ENCODE measurements around the genes ARG1, VNN1 and EYA4.

GRCh38 chr6:130882320-130882863 is 55.2 kb downstream of the SMLR1 start:
- PRO-cap = no peak
CAGE:
- cytosol, long polyA plus RNA = no peak
- long polyA plus RNA = no peak
- nucleus, long polyA plus RNA = no peak

DNA sequence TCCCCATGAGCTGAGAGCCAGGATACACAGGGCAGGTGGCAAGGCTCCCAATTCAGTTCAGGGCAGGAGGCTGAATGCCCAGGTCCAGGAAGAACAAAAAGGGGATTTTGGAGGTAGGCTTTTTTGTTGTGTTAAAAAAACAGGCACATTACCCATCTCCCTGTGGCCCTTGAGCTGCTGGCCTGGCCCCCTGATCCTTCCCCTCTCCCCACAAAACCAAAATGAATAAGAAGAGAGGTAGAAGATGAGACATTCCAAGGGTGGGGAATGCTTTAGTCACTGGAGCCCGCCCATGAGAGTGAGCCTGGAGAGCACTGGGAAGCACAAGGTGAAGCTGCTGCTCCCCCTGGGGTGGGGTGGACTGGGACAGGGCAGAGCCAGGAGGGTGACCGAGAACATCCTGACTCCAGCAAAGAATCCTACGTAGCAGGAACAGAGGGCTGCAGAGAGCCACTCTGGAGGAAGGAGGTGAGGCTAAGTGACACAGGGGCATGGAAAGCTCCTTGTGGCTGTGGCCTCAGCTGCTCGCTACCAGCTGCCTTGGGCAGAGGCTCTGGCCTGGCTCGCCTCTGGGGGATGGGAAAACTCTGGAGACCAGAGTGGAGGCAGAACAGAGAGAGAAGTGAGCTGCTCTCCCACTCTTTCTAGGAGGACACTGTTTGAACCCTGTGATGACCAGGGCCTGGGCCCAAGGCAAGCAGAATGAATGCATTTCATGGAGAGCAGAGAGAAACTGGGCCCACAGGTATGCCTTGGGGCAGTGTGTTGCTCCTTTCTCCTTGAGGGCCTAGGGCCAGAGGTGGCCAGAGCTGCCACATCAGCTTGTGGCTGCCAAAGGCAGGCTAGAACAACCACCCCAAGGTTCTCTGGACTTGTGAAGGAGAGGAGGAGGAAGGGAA is 48.3 kb downstream of the AKAP7 start:
- PRO-cap = no peak
CAGE:
- cytosol, long polyA plus RNA = no peak
- long polyA plus RNA = no peak
- nucleus, long polyA plus RNA = no peak

DNA sequence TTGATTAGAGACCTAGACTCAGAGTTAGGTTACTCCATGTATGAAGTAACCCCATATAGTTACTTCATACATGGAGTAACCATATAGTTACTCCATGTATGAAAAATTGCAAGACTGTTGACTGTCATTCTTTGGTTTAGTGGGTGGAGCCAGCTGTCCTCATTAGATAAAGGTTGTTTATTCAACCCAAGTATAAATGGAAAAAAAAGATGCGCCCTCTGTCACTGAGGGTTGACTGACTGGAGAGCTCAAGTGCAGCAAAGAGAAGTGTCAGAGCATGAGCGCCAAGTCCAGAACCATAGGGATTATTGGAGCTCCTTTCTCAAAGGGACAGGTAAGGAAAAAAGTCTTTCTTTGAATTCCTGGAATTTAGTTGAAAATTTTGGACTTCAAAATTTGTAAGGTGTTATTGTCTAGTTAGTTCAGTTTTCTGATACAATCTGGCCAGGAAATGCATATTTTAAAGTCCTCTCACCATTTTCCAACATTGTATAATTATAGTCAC is at the start of gene ARG1:
TSS of gene ARG1 (plus strand) at position 221 of the 505 bp plus-strand sequence.
- PRO-cap = no peak
CAGE:
- cytosol, long polyA plus RNA = no peak
- long polyA plus RNA = no peak
- nucleus, long polyA plus RNA = no peak

GRCh38 chr6:131576303-131576655 is 3.3 kb downstream of the ARG1 start:
- PRO-cap = no peak
CAGE:
- cytosol, long polyA plus RNA = no peak
- long polyA plus RNA = no peak
- nucleus, long polyA plus RNA = no peak

DNA sequence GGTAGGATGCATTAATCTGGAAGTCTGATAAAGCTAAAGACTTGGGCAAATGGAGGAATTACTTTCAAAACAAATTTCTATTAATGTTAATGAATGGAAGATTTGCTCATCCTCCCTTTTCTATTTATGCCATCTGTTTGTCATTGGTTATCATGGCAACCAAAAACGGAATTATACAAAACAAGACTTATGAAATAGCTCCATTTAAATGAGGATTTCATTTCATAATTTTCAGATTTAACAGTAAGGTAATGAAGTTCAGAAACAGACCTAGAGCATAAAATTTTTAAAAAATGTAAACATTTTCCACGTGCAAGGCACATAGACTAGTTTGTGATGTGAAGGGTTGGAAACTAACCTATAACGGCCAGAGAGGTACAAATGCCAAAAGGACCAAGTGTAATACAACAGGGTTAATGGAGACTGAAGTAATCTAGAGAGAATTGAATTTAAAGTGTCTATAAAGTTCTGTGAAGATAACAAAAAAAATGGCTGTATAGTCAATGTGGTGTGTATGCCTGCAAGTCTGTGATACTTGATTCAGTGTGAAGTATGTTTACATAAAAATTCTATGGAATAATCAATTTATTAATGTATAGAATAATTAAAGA is 3.6 kb downstream of the CCN2 start:
- PRO-cap = no peak
CAGE:
- cytosol, long polyA plus RNA = no peak
- long polyA plus RNA = no peak
- nucleus, long polyA plus RNA = no peak

DNA sequence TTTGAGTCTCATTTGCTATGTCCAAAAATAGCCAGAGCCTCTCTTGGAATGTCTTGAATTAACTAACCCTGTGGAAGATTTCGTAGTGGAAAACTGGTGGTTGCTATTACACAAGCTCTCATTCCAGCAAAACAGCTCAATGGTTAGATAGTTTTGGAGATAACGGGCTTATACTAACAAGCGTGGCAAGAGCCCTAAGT is 1.6 kb downstream of the CCN2 start:
- PRO-cap = no peak
CAGE:
- cytosol, long polyA plus RNA = no peak
- long polyA plus RNA = no peak
- nucleus, long polyA plus RNA = no peak

DNA sequence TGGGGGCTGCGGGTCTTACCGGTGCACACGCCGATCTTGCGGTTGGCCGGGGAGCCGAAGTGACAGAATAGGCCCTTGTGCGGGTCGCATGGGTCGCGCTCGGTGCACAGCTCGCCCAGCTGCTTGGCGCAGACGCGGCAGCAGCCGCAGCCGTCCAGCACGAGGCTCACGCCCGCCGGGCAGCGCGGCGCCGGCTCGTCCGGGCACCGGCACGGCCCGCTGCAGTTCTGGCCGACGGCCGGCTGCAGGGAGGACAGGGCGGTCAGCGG is 487 bp downstream of the CCN2 start:
- PRO-cap = no peak
CAGE:
- cytosol, long polyA plus RNA = no peak
- long polyA plus RNA = no peak
- nucleus, long polyA plus RNA = no peak

GRCh38 chr6:132132850-132133576 is 181.8 kb upstream of the CCN2 start:
- PRO-cap = no peak
CAGE:
- cytosol, long polyA plus RNA = no peak
- long polyA plus RNA = no peak
- nucleus, long polyA plus RNA = no peak

DNA sequence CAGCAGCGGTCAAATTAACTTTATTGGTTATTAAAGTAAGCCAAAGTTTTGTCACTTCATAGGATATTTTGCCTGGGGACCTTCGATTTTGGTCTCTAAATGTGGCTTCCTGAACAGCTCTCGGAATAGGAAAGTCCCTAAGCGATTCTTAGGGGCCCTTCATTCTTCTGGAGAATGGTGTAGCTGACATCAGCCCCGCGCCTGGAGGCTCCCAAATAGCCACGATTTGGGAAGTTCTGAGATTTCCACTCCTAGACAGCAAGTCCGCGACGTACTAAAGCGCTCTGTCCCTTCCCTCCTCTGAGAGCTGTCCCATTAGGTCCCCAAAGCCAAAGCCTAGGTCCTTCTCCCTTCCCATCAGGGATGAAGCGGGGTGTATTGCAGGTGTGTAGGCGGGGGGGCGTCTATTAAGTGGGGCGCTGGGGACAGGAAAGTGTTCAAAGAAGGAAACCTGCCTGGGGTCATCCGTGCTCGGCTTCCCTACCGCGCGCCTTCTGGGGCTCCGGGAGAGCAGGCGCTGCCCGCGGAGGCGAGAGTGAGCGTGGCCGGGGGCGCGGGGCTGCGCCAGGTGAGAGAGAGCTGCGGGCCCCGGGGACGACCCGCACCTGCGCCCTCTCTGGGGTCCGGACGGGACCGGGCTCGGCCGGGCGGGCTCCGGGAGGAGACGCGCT is 651 bp downstream of the MOXD1 start:
- PRO-cap = no peak
CAGE:
- cytosol, long polyA plus RNA = no peak
- long polyA plus RNA = no peak
- nucleus, long polyA plus RNA = no peak

- PRO-cap = no peak
CAGE:
- cytosol, long polyA plus RNA = no peak
- long polyA plus RNA = no peak
- nucleus, long polyA plus RNA = no peak
Measured at GRCh38 chr6:132713559-132714601, at the start of gene VNN1. TSS of gene VNN1 (minus strand) at chr6:132714055.

GRCh38 chr6:132763177-132763705 is 5.5 kb upstream of the VNN2 start:
- PRO-cap = no peak
CAGE:
- cytosol, long polyA plus RNA = no peak
- long polyA plus RNA = no peak
- nucleus, long polyA plus RNA = no peak

DNA sequence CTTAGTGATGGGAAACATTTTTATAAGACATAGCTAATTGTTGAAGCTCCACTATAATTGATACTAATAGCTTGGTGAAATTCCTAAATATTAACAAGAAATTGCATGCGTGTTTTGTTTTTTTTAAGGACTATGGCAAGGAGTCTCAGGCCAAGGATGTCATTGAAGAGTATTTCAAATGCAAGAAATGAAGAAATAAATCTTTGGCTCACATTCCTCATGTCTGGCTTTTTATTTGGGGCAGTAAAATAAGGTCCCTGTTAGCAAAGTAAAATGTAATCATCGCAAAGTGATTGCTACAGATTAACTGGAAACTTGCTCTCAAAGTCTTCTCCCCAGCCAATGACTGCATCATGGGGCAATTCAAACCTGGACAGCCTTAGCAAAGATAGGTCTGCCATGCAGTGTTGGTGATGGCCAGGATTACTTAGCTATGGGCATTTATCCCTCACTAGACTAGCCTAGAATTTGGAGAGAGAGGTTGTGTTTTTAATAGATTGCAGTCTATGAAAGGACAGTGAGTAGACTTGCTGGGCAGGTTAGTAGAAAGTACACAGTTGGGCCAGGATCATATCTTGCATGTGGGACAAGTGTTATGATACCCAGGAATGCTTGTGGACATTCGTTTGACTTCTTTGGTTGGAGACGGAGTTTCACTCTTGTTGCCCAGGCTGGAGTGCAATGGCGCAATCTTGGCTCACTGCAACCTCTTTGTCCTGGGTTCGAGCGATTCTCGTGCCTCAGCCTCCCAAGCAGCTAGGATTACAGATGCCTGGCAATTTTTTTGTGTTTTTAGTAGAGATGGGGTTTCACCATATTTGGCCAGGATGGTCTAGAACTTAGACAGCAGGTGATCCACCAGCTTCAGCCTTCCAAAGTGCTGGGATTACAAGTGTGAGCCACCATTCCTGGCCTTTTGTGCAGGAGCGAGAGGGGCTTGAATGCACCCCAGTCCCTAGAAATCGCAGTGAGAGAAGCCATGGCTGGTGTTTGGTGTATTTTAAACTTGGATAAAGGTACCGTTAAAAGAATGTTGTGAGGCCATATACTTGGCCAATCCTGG is 3.3 kb downstream of the RPS12 start:
- PRO-cap = no peak
CAGE:
- cytosol, long polyA plus RNA = no peak
- long polyA plus RNA = no peak
- nucleus, long polyA plus RNA = no peak

DNA sequence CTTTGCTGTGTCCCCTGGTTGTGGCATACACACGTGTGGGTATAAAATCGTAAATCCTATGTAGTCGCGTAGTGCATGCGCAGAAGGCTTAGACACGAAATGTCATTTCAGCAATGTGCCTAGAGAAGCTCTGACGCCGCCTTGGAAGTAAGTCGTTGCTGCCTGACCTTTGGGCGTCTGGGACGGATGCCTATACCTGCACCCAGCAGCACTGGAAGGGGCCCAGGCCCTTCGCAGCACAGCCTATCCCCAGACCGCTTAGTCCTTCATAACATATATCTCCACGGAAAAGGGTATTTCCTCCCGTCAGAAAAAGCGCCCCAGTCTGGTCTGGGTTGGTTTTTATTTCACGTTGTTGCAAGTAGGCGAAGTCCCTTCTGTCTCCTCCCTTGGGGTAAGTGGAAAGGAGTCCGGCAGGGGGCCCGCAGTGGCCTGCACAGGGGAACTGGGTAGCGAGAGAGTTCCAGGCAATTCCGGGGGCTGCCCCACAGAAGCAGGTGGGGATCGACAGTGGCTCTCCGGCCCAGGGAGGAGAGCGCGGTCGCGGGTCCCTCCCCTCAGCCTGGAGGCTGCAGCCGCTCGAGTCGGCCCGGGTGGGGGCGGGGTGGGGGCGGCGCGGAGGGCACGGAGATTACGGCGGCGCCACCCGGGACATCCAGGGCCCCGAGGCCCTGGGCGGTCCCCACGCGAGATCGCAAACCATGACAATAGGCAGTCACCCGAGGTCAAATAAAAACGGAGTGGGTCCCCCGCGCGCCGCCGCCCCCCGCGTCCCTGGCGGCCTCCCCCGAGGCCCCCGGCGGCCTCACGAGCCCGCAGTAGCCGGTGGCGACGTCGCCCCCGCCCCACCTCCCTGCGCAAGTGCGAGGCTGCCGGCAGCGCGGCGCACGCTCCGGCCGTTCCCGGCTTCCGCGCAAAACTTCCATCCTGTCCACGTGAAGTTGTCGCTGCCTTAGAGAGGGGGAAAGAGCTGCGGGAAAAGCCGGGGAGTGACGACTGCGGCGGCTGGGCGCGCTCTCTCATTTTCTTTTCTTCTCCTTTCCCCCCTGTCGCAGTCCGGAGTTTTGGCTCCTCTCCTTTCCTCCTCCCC is at the start of gene EYA4:
TSS of gene EYA4 (plus strand) at position 914 of the 1,090 bp plus-strand sequence.
- PRO-cap = no peak
CAGE:
- cytosol, long polyA plus RNA = no peak
- long polyA plus RNA = no peak
- nucleus, long polyA plus RNA = start-site peak on the plus strand centred at position 150 of the sequence, 141 bp wide, 30 and 60 reads in 2 replicates; start-site peak on the plus strand centred at position 381 of the sequence, 117 bp wide, 12 and 20 reads in 2 replicates; start-site peak on the plus strand centred at position 905 of the sequence, 125 bp wide, 56 and 279 reads in 2 replicates

DNA sequence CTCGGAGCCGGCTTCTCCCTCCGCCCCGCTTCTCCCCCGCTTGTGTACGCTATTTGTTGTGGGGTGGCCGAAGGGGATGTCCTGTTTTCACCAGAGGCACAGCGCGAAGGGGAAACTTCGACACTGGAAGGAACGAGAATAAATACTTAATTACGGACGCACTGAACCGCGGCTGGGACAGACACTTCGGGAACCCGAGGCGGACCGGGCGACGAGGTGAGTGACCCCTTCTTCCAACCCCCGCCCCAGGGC is 303 bp downstream of the EYA4 start:
- PRO-cap = no peak
CAGE:
- cytosol, long polyA plus RNA = no peak
- long polyA plus RNA = no peak
- nucleus, long polyA plus RNA = no peak

- PRO-cap = no peak
CAGE:
- cytosol, long polyA plus RNA = no peak
- long polyA plus RNA = no peak
- nucleus, long polyA plus RNA = no peak
Measured at GRCh38 chr6:133594586-133594955, 294.3 kb upstream of the TCF21 start.

DNA sequence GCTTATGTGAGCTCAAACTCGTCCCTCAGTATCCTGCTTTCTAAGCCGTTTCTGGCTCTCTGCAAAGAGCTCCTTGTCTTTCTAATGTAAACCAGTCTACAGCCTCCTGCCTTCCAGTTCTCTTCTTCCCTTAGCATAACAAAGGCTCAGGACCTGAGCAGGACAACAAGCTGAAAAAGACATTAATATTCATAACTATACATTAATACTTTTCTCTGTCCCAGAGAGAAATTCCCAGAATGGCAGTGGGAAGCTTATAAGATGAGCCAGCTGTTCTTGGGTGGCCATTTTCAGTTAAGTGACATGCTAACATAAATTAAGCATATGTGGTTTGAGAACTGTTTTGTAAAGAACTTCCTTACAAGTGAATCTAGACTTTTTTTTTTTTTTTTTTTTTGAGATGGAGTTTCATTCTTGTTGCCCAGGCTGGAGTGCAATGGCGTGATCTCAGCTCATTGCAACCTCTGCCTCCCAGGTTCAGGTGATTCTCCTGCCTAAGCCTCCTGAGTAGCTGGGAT is 206.9 kb upstream of the TCF21 start:
- PRO-cap = no peak
CAGE:
- cytosol, long polyA plus RNA = no peak
- long polyA plus RNA = no peak
- nucleus, long polyA plus RNA = no peak

GRCh38 chr6:133755739-133756426 is 133.0 kb upstream of the TCF21 start:
- PRO-cap = no peak
CAGE:
- cytosol, long polyA plus RNA = no peak
- long polyA plus RNA = no peak
- nucleus, long polyA plus RNA = no peak

GRCh38 chr6:133890904-133892110 is 2.4 kb downstream of the TCF21 start:
- PRO-cap = no peak
CAGE:
- cytosol, long polyA plus RNA = no peak
- long polyA plus RNA = start-site peak on the minus strand at chr6:133891729-133891941, 31 and 63 reads in 2 replicates
- nucleus, long polyA plus RNA = no peak

- PRO-cap = no peak
CAGE:
- cytosol, long polyA plus RNA = no peak
- long polyA plus RNA = no peak
- nucleus, long polyA plus RNA = no peak
Measured at GRCh38 chr6:134021701-134022174, 30.7 kb downstream of the SLC2A12 start.

DNA sequence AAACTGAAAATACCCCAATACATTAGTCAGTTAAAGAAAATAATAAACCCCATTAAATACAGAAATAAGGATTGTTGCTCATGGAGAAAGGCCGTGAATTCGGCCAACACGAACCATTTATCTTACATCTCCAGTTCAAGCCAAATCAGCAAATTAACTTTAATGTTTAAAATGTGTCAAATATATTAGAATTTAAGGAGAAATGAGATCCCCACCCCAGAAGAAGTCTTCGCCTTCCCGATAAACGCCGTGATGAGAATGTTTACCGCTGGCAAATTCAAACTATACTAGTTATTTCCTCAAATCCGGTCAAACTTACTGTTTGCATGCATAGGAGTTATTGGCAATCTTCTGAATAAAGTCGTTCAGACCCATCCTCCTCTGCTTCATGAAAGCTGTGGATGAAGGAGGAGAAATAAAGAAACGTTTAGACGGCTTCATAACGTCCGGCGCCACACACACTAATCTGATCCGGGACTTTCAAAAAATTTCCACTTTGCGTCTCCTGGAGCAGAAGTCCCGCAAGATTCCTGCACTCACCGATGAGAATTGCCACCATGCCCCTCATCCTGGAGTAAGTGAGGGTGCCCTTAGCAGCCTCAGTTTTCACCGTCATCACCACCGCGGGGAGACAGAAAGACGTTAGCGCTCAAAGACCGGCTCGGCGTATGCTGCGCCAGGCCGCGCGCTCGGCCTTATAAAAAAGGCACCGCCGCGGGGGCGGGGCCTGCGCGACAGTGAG is 121.9 kb upstream of the SLC2A12 start:
- PRO-cap = bidirectional peak, plus-strand start outside the sequence, minus-strand start at position 670 of the sequence
CAGE:
- cytosol, long polyA plus RNA = start-site peak on the minus strand centred at position 675 of the sequence, 8 bp wide, 366 and 476 reads in 2 replicates
- long polyA plus RNA = start-site peak on the minus strand centred at position 675 of the sequence, 8 bp wide, 654 and 369 reads in 2 replicates
- nucleus, long polyA plus RNA = no peak